H9 (cell line): ENCODE measurements around the genes FCRL4 and CD1A.

- PRO-cap = unidirectional peak, plus-strand start at chr1:156755367
Observed at GRCh38 chr1:156755258-156755534, 3.7 kb upstream of the HDGF start.

DNA sequence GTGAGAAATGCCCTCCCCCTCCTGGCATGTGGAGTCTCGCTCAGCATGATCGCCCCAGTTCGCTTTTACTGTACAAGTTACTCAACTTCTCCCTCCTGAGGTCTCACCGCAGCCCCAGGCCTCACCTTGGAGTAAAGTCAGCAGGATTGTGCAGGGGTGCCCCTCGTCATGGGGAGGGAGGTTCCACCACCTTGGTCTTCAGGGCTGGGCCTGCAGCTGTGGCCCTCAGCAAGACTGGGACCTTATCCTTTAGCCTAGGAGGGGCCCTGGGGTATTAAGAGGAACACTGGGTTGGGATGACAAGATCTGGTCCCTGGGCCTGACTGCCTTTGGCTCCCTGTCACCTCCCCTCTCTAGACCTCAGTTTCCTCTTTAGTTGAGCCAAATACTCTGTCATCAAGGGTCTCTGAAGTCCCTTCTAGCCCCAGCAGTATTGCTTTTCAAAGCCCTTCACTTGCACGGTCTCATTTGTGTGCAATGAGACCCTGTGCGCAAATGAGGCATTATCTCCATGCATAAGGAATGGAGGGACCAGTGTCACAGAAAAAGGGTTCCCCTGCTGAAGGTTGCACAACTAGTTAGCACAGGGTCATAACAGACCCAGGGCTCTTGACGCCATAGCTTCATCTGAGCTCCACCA, 12.9 kb downstream of the SH2D2A start:
- PRO-cap = no peak

GRCh38 chr1:156894577-156895568, 1.4 kb downstream of the PEAR1 start:
- PRO-cap = no peak

DNA sequence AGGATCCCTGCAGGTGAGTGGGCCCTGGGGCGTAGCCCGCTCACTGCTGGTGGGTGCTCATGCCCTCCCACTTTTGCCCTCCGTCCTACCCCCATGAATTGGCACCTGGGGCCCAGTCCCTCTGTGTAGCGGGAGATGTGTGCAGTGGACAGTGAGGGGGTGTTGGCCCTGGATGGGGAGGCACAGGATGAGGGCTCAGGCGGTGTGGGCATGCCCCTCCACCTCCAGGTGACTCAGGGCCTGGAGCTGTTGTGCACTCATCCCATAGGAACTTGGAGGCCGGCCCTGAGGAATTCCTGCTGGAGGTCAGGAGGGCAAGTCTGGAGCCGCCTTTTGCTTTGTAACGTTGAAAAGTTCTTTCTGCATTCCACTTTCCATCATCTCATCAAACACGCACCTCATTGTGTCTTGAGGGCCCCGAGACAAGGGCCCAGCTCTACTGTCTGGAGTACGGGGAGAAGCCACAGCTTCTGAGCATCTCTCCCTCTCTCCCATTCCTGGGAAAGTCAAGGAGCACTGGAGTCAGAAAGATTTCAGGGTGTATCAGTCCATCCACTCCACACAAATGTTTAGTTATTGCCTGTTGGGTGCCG, 3.1 kb downstream of the PEAR1 start:
- PRO-cap = no peak

GRCh38 chr1:157033109-157033510, 12.4 kb downstream of the ARHGEF11 start:
- PRO-cap = no peak

DNA sequence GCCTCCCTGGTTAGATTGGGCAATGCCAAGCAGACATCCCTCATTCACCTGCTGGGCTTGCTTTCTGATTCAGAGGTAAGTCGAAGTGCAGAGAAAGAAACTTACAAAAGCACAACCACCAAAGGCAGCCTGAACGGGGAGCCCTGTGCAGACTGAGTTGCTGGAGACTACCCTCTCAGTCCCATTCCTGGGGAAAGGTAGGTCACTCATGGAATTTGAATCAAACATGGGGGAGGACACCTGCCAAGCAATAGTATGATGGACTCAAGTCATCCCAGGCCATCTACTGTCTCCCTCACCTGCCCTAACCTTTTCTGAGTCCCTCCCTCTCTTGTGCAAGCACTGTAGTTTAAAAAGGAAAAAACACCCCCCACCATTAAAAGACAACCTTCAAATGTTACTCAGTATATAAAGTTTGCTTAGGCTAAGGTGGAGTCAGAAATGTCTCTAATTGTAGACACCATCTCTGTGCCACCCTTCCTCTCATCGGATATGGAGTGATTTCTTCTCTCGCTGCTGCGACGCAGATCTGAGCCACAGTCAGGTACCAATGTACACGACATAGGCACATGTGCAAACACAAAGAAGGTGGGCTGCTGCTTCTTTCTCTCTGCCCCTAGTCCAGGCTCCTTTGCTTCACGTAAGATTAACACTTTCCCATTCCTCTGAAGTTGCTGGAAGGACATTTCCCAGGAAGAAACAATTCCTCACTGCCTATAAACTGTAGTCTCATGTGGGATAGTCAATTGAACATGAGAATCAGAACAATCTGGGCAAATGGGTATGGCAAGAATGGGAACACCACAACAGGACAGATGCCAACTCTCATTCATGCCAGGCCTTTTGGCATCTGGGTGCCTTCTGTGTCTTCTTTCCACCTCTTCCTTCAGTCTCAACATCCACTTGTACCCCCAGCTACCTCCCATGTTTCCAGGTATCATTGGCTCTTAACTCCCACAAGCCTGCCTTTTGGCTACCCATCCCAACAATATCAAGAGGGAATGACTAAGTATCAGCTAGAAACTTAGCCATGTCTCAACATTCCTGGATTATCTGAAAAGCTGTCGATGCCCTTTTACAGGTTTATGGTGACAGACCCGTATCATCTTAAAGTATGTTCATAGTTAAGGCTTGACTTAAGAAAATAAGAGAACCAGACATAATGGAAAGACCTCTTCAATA, 15.1 kb downstream of the ETV3 start:
- PRO-cap = no peak

GRCh38 chr1:157130250-157130760, 7.9 kb downstream of the ETV3 start:
- PRO-cap = no peak

DNA sequence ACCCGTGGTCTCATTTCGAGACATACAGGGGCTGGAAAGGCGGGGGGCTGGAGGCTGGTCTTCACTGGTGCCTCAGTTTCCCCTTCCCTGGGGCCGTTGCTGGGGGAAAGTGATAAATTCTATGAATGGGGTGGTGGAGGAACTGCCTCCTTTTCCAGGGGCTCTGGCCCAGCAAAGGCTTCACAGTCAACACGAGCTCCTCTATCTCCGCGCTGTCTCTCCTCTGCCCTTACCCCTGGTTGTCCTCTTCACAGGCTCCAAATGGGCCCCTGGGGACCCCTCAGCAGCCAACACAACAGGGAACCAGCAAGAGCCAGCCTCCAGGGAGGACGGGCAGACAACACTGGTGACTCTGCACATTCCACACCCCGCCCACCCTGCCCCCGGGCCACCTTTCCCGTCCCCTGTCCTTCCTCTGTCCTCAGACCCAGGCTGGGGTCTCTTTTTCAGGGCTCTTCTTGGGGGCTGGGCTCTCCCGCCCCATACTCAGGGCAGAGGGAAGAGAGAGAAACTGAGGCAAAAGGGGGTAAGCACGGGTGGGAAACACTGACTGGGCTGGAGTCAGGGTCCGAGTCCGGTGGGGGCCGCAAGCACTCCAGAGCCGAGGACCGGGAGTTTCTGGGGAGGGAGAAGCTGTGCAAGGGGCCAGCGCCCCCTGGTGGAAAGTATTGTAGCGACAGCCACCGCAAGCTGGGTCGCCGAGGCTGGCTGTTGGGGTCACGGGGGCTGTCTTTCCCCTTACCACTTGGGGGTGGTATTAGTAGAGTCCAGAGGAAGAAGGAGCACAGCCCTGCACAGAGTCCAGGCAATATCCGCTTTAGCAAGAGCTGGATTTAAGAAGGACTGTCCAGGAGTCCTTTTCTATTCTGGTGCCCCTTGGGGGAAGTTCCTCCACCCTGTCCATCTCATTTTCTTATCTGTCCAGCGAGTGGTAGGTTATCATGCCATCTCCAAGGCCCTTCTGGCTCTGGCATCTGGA, 17.6 kb upstream of the ETV3 start:
- PRO-cap = no peak

GRCh38 chr1:157240816-157241198, 102.6 kb upstream of the ETV3 start:
- PRO-cap = no peak

- PRO-cap = no peak
Observed at GRCh38 chr1:157273363-157274011, 135.3 kb upstream of the ETV3 start.

GRCh38 chr1:157403091-157403741, 149.1 kb downstream of the FCRL5 start:
- PRO-cap = no peak

GRCh38 chr1:157540295-157540755, 12.0 kb downstream of the FCRL5 start:
- PRO-cap = unidirectional peak, minus-strand start at chr1:157540478

- PRO-cap = no peak
Observed at GRCh38 chr1:157597965-157598164, at the start of gene FCRL4. FCRL4 (minus strand) TSS chr1:157598085.

- PRO-cap = no peak
Observed at GRCh38 chr1:157709744-157710334, 9.3 kb upstream of the FCRL3 start.

DNA sequence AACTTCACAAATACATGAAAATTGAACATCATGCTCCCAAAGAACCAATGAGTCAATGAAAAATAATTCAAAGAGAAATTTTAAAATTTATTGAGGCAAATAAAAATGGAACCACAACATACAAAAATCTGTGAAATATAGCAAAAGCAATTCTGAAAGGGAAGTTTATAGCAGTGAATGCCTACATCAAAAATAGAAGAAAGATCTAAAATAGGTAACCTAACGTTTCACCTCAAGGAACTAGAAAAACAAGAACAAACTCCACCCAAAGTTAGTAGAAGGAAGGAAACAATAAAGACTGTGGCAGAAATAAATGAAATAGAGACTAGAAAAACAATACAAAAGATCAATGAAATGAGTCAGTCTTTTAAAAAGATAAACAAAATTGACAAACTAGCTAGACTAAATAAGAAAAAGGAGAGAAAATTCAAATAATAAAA, 4.6 kb downstream of the FCRL1 start:
- PRO-cap = no peak

DNA sequence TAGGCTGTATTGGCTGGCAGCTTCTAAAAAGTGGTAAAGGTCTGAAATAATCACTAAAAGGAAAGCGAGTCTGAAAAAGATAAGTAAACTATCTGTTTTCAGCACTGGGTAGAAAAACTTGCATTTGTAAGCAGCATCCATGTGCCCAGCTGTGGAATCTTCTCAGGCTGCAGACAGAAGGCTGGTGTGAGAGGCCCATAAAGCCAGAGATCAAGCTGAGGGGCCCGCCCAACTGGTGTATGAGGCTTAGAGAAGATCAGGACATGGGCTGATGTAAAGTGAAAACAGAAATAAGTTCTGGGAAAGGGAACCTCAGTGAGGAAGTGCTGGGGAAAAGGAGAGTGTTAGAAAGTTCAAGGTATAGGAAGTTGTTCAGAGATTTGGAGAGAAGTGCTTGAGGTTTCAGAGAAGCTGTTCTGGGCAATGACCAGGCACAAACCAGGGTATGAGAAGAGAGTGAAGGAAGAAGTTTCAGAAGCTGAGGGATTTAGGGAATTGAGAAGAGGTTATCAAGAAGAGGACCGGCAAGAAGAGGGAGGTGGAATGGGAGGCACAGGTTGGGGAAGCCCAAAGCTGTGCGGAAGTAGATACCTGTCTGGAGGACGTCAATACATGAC, 2.5 kb upstream of the CD5L start:
- PRO-cap = no peak

- PRO-cap = no peak
Observed at GRCh38 chr1:157925697-157926127, 67.7 kb upstream of the KIRREL1 start.

GRCh38 chr1:157996368-157996866, 3.0 kb downstream of the KIRREL1 start:
- PRO-cap = no peak

- PRO-cap = no peak
Observed at GRCh38 chr1:158001035-158001699, 7.7 kb downstream of the KIRREL1 start.

GRCh38 chr1:158254241-158254635, at the start of gene CD1A:
CD1A (plus strand) TSS chr1:158254424.
- PRO-cap = no peak